Measurements from ENCODE around the genes RGS14 and F12.

DNA sequence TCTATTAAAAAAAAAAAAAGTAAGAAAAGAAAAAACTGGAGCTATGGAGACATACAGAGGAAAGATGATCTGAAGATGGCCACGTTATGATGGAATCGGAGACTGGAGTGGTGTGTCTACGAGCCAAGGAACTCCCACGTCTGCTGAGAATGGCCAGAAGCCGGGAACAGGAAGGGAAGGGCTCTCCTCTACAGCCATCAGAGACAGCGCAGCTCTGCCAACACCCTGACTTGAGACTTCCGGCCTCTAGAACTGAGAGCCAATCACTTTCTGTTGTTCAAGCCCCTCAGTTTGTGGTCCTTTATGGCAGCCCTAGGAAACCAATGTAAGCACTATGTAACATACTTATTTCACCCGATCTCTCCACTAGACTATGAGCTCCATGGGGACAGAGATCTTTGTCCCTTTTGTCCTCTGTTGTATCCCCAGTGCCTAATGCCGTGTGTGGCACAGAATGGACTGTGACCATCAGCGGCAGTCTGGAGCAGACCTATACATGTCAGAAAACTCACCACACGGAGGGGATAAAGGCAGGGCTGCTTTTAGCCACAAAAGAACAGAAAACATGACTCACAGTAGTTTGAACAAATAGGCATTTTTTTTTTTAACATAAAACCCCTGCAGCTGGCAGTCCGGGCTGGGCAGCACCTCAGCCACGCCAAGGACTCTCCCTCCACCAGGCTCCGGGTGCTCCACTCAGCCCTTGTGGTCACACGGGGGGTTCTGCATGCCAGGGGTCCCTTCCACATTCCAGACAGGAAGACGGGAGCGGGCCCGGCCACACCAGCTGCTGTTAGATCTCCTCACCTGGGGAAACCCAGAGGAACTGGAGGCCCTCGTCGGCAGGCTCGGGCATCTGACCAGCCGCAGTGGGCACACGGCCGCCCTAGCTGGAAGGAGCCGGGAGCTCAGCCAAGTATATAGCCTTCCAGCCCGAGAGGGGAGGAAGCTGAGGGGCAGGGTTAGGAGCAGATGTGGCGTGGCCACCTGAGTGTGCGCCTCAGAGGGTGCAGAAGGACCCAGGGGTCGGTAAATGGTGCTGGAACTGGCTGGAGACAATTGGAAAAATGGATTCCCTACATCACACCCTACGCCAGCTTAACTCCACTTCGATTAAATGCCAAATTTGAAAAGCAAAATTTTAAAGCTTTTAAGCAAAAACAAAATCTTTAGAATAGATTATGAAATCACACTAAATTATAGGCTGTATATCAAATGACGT is 16.2 kb upstream of the MXD3 start:
- RAMPAGE, long total RNA = no peak
- RRBS = 46% methylated on average over 13 of the region's 32 CpGs

- RAMPAGE, long total RNA = no peak
- RRBS = 49% methylated on average over 3 of the region's 38 CpGs
These were observed at the start of gene RGS14 for GRCh38 chr5:177357406-177358351. Gene RGS14, plus strand, starts transcription at chr5:177357924.

DNA sequence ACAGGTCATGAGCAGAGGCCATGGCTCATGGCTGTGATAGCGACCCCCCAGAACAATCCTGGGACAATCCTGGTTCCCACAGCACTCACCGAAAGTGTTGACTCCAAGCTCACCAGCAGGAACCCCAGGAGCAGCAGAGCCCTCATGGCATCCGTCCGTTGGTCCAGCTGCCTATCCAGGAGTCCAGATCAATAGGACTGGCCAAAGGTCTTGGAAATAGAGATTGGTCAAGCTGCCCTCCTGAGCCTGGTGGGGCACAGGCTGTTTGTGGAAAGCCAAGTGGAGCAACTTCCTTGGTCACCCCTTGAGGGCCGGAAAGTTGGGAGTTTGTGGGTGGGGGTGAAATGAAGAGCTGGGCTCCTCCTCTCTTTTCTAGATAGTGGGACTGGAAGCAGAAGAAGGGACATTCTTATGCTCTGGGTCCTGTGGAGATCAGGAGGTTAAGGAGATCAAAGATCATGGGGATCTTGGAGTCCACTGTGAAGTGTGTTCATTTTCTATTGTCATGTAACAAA is at the start of gene F12:
F12 (minus strand) TSS at position 183 of the 515 bp plus-strand sequence.
- RAMPAGE, long total RNA = no peak
- RRBS = no CpG with 5 or more reads among the region's 5 CpGs

GRCh38 chr5:177429089-177429879 is 2.8 kb downstream of the GRK6 start:
- RAMPAGE, long total RNA = no peak
- RRBS = no CpG with 5 or more reads among the region's 6 CpGs

DNA sequence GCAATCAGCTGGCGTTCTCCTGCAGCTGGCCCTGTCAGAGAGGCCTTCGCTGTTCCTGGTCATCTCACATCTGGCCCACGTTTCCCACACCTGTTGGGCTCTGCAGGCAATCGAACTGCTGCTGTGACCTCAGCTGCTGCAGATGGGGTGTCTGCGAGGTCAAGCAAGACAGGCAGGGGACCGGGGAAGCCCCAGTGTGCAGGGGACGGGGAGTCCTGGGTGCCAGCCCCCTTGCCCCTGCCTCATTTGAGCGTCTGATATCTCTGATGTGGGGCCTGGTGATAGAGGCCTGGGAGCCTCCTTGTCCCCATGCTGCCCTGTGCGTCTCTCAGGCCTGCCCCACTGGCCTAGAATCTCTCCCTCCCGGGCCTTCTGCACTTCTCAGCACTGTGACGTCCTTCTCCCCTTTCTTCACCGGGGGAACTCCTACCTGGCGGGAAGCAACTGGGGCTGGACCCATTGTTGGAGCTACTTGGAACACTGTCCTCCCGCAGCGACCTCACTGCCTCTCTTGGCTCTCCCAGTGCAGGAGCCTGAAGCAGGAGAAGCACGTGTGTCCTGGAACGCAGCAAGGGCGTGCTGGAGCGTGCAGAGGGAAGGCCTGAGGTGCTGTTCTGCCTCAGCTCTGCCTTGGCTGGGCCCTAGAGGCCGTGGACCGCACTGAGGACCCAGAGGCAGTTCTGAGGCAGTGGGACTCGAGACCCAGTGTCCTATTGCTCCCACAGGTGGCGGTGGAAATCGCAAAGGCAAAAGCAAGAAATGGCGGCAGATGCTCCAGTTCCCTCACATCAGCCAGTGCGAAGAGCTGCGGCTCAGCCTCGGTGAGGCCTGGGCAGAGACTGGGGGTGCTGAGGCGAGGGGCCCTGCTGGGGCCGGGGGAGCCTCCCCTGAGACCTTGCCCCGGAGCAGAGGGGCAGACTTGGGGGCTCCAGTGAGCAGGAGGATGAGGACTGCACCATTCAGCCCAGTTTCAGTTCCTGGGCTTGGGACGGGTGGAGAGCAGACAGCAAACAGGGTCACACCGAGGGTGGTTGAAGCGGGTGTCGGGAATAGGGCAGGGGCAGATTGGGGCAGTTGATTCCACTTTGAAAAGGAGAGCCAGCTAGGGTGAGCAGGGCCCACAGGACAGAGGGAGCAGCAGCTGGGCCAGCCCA is 4.0 kb downstream of the GRK6 start:
- RAMPAGE, long total RNA = no peak
- RRBS = no CpG with 5 or more reads among the region's 35 CpGs

- RAMPAGE, long total RNA = no peak
- RRBS = 93% methylated on average over 4 of the region's 14 CpGs
These were observed 8.7 kb downstream of the GRK6 start for GRCh38 chr5:177435135-177435661.

DNA sequence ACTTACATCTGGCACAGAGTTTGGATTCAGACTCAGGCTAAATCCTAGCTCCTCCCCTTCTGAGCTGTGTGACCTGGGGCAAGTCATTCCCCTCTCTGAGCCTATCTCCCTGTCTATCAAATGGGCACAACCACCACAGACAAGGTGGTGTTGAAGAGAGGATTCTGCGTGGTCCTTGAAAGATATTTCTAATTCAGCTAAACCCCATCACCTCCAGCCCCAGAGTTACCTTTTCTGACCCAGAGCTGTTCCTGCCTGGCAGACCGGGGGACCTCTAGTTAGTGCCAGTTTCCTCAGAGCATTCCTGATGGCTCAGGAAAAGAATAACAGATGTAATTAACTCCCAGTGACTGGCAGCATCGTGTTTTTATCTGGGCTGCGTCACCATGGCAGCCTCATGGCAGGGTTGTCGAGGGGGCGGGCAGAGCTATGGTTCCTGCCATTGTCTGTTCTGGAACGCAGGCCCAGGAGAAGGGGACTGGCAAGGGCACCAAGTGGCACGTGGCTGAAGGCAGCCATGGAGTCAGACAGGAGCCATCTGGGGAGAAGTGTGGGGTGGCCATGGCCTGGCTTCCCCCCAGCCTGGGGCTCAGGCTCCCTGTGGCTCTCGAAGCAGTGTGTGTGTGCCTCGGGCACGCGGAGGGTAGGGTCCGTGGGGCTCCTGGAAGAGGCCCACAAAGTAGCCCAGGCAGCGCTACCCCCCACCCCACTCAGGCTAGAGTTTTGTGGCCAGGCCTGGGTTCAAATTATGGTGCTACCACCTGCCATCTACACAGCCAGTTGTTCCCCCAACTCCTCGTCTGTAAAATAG is 6.6 kb downstream of the PRR7 start:
- RAMPAGE, long total RNA = no peak
- RRBS = no CpG with 5 or more reads among the region's 15 CpGs

DNA sequence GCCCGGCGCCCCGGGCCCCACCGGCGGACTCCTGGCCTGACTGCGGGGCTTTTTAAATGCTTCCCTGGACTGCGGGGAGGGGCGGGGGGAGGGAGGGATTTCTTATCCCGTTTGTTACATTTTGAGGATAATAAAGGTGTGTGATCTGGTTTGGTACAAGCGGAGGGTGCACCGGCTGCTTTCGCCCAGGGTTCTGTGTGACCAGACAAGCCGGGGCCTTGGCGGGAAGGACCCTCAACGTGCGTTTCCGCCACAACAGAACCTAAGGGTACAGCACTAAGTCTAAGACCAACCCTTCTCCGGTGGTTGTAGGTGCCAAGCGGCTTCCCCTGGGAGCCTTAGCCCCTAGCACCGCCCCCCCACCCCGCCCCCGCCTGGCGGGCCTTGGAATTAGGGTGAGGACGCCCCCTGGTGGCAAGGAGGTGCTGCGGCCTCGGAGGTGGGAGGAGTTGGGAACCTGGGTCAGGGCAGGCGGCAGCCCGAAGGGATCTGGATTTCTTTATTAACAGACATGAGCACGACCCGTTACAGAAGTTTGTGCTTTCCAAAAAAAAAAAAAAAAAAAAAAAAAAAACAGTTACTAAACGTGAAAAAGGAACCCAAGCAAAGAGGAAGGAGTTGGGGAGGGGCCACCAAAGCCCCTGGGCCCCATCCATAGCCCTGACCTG is 9.6 kb downstream of the PRR7 start:
- RAMPAGE, long total RNA = no peak
- RRBS = 3% methylated on average over 6 of the region's 31 CpGs

DNA sequence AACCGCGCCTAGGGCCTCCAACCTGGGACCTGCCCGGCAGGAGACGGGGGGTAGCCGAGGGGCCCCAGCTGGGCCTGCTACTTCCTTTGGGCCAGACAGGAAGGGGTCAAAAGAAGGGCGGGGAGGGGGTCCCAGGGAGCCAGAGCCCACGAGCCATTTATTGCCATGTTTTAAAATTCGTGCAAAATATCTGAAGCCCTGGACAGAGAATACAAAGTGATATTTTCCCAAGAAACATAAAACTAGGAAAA is 10.1 kb downstream of the PRR7 start:
- RAMPAGE, long total RNA = no peak
- RRBS = no CpG with 5 or more reads among the region's 8 CpGs

- RAMPAGE, long total RNA = no peak
- RRBS = no CpG with 5 or more reads among the region's 12 CpGs
These were observed 4.9 kb downstream of the DBN1 start for GRCh38 chr5:177468335-177469124.

GRCh38 chr5:177479626-177480019 is 6.2 kb upstream of the DBN1 start:
- RAMPAGE, long total RNA = no peak
- RRBS = no CpG with 5 or more reads among the region's 16 CpGs

- RAMPAGE, long total RNA = no peak
- RRBS = no CpG with 5 or more reads among the region's 13 CpGs
These were observed 11.8 kb upstream of the DBN1 start for GRCh38 chr5:177485130-177485815.

DNA sequence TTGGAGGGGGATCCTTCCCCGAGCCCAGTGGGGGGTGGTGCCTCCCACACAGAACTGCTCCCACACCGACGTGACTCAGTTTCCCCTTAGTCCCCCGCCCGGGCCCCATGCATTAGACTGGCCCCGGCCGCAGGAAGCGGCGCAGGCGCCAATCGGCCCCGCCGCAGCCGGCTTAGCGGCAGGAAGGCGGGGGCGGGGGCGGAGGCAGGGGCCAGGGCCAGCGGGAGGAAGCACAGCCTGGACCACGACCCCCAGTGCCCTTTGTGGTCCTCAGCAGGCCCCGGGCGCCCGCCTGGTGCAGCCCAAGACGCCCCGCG is 248 bp downstream of the PDLIM7 start:
- RAMPAGE, long total RNA = no peak
- RRBS = 1% methylated on average over 15 of the region's 26 CpGs

GRCh38 chr5:177606033-177606850 is 6.3 kb downstream of the B4GALT7 start:
- RAMPAGE, long total RNA = no peak
- RRBS = no CpG with 5 or more reads among the region's 18 CpGs

- RAMPAGE, long total RNA = no peak
- RRBS = no CpG with 5 or more reads among the region's 5 CpGs
These were observed 93.8 kb downstream of the B4GALT7 start for GRCh38 chr5:177693813-177694132.

GRCh38 chr5:177930015-177931121 is 65.7 kb downstream of the PROP1 start:
- RAMPAGE, long total RNA = no peak
- RRBS = 42% methylated on average over 2 of the region's 25 CpGs

GRCh38 chr5:178006650-178007088 is 10.6 kb upstream of the PROP1 start:
- RAMPAGE, long total RNA = no peak
- RRBS = no CpG with 5 or more reads among the region's 41 CpGs

DNA sequence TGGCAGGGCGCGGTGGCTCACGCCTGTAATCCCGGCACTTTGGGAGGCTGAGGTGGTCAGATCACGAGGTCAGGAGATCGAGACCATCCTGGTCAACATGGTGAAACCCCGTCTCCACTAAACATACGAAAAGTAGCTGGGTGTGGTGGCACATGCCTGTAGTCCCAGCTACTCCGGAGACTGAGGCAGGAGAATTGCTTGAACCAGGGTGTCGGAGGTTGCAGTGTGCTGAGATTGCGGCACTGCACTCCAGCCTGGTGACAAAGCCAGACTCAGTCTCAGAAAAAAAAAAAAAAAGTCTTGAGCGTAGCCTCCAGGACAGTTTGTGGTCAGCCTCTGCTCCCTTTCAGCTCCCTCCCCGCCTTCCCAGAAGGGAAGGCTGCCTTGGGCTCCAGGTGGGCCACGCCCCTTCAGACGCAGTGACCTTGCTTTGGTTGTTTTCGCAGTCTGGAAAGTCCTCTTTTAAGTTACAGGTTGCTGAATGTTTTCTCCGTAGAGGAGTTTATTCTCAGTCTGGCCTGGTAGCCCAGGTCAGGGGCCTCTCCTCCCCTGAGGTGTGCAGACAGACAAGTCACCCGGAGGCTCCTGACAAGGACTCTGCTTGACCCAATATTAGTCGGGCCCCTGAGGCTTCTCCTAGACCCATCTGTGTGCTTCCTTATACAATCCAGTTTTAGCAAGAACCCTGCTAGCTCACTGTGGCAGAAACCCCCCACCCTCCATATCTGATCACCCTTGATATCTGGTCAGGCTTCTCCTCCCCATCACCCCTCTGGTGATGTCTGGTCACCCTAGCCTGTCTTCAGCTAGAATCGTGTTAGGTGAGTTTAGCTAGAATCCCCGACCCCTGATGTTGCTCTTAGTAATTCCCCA is 31.7 kb upstream of the N4BP3 start:
- RAMPAGE, long total RNA = no peak
- RRBS = no CpG with 5 or more reads among the region's 21 CpGs

GRCh38 chr5:178127266-178127833 is 3.5 kb upstream of the RMND5B start:
- RAMPAGE, long total RNA = no peak
- RRBS = no CpG with 5 or more reads among the region's 9 CpGs

- RAMPAGE, long total RNA = no peak
- RRBS = 72% methylated on average over 2 of the region's 13 CpGs
These were observed 3.9 kb downstream of the NHP2 start for GRCh38 chr5:178149576-178150444.